ENCODE measurements around the genes OR1N1 and OR1Q1.

GRCh38 chr9:120914263-120914839, 12.2 kb downstream of the TRAF1 start:
- PRO-cap: no peak

DNA sequence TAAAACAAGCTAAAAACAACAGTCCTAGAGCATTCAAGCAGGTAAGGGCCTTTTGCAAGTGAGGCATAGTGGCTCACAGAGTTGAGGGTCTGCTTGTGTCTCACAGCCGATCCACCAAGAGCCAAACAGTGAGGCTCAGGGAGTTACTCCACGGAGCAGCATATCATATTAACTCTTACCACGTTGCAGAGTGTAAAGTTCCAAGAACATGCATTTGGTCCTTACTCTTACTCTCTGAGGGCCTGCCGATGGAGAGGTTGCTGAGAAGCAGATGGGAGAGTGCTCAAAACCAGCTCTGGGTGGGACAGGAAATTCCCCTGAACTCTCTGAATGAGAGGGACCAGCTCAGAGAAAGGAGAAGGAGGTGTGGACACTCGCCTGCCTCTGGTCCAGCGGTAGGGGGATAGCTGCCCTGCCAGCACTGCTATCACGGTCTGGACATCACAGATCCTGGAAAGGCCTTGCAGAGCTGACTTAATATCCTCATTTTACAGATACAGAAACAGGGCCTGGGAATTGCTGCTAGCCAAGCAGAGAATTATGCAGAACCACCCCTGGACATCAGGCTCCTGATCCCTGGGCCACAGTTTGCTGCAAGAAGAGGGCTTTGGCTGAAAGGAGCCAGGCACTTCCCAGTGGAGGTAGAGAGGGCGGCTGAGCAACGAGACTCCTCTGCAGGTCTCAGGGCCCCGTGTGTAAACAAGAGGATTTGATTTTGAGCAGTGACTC, 4.9 kb downstream of the TRAF1 start:
- PRO-cap: no peak

DNA sequence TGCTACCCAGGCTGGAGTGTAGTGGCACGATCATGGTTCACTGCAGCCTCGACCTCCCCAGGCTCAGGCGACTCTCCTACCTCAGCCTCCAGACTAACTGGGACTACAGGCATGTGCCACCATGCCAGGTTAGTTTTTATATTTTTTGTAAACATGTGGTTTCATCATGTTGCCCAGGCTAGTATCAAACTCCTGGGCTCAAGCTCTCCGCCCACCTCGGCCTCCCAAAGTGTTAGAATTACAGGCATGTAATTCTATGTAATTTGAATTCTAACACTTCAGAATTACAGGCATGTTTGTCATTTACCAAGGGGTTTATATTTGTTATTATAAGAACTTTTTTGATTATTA, 3.7 kb downstream of the TRAF1 start:
- PRO-cap: no peak

GRCh38 chr9:120925760-120926581, 625 bp downstream of the TRAF1 start:
- PRO-cap: no peak

DNA sequence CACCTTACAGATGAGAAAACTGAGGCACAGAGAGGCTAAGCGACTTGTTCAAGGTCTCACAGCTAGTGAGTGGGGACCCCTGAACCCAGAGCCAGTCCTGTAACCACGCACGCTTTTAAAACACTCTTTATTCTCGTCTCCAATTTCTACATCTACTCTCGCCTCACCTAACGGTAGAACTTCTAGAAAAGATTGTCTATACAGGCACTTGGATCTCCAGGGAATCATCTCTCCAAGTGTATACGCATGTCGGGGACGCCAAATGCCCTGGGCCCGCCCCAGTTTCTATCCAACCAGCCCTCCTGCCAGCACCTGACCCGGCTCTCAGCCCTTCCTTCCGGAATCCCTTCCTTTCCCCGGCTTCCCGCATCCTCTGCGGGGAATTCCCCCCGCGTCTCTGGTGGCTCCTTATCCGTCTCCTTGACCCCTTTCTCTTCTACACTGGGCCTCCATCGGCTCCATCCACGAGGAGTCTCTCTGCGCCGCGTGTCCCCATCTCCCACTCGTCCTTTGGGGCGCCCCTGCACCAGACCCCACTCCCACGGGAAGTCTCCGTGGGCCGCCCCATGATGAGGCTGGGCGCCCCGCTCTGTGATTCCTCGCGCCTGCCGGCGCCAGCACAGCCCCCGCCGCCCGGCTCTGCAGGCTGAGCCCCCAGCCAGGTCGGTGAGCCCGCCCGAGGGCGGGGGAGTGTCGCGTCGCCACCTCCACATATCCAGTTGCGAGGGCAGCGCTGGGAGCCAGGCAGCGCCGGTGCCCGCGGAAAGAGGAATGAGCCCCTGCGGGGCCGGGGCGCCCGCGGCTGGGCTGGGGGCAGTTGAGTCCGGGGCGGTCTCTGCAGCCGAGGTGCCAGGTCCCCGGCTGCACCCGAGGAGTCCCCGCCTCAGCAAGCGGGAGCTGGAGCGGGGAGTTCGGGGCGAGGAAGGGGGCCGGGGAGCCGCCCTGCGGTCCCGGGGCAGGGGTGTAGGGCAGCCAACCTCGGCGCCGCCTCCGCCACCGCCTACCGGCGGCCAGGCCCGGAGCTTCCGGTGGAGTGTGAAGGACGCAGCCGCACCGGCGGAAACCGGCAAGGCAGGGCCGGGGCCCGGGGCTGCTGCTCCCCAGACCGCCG, 1.9 kb upstream of the TRAF1 start:
- PRO-cap: bidirectional peak, plus-strand start at position 728 of the sequence, minus-strand start at position 773 of the sequence

GRCh38 chr9:120930955-120931963, 4.7 kb upstream of the TRAF1 start:
- PRO-cap: no peak

- PRO-cap: no peak
Measured at GRCh38 chr9:121157463-121158376, 43.9 kb downstream of the RAB14 start.

DNA sequence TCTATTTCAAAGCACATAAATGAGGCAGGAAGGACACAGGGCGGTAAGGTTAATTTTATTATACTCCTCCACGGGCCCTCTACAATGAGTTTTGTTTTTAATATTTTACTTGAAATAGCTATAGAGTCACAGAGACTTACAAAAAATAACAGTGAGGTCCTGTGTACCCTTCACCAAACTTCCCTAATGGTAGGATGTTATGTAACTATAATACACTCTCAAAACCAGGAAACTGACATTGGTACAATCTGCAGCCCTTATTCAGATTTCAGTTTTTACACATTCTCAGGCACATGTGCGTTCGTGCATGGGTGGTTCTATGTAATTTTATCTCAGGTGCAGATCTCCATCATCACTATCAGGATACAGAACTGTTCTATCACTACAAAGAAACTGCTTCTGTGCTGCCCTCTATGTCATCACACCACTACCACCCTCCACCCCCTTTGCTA, 16.5 kb downstream of the RAB14 start:
- PRO-cap: no peak

- PRO-cap: no peak
Measured at GRCh38 chr9:121484723-121485054, 15.0 kb downstream of the GGTA1 start.

- PRO-cap: no peak
Measured at GRCh38 chr9:121568364-121568724, 68.7 kb upstream of the GGTA1 start.

- PRO-cap: no peak
Measured at GRCh38 chr9:121625420-121626139, 25.9 kb upstream of the DAB2IP start.

GRCh38 chr9:121662559-121663350, 11.3 kb downstream of the DAB2IP start:
- PRO-cap: no peak

- PRO-cap: no peak
Measured at GRCh38 chr9:121743998-121745042, 92.9 kb downstream of the DAB2IP start.

DNA sequence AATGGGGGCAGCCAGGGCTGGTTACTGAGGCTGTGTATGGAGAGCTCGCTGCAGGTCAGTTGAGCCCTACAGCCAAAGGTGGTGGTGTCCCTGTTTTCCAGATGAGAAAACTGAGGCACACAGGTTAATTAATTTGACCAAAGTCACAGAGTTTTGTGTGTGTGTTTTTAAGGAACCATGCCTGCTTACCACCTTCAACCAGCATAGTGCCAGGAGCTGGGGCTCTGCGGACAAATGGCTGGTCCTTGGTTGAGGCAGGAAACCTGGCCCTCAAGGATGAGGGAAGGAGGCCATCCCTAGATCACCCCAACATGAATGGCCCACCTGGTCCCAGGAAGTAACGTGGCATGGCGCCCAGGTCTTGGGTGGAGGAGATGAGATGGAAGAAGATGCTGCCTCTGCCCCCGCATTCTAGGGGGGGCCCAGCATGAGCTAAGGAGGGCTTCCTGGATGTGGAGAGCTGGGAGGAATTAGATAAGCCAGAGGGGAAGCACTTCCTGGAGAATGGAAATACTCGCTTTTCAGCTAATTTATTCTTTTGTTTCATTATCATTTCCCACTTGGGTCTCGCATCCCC, 94.9 kb downstream of the DAB2IP start:
- PRO-cap: no peak

DNA sequence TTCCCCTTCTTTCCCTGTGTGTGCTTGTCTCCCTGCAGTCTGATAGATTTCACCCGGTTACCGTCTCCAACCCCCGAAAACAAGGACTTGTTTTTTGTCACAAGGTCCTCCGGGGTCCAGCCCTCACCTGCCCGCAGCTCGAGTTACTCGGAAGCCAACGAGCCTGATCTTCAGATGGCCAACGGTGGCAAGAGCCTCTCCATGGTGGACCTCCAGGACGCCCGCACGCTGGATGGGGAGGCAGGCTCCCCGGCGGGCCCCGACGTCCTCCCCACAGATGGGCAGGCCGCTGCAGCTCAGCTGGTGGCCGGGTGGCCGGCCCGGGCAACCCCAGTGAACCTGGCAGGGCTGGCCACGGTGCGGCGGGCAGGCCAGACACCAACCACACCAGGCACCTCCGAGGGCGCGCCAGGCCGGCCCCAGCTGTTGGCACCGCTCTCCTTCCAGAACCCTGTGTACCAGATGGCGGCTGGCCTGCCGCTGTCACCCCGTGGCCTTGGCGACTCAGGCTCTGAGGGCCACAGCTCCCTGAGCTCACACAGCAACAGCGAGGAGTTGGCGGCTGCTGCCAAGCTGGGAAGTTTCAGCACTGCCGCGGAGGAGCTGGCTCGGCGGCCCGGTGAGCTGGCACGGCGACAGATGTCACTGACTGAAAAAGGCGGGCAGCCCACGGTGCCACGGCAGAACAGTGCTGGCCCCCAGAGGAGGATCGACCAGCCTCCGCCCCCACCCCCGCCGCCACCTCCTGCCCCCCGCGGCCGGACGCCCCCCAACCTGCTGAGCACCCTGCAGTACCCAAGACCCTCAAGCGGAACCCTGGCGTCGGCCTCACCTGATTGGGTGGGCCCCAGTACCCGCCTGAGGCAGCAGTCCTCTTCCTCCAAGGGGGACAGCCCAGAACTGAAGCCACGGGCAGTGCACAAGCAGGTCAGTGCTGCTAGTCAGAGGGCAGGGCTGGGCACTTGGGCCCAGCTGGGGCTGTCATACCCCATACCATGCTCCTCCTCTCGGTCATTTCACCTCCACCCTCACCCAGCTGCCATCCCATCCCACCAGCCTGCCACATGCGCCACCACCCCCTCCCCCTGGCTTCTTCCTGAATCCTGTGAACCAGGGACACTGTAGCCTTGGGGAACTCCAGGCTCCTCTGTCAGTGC, 121.5 kb downstream of the DAB2IP start:
- PRO-cap: no peak

- PRO-cap: no peak
Measured at GRCh38 chr9:122131204-122131598, 28.4 kb downstream of the NDUFA8 start.

GRCh38 chr9:122248235-122249233, 16.1 kb downstream of the RBM18 start:
- PRO-cap: no peak

DNA sequence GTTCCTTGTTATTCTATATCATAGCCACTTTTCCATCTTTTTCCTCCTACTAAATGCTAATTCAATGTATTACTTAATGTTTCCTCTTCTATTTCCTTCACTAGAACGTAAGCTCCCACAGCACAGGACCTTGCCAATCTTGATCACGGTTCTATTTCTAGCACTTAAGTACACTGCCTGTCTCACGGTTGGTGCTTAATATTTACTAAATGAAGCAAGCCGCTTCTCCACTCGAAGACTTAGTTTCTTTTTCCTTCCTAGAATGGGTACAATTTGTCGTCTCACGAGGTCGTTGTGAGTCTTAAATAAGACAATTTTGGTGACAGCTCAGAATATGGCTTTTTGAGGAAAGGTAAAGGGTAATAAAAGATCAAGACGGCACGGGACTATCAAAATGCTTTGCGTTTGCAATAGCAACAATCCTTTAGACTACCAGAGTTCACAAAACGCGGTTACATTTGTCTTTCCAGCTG, 656 bp downstream of the RBM18 start:
- PRO-cap: no peak

DNA sequence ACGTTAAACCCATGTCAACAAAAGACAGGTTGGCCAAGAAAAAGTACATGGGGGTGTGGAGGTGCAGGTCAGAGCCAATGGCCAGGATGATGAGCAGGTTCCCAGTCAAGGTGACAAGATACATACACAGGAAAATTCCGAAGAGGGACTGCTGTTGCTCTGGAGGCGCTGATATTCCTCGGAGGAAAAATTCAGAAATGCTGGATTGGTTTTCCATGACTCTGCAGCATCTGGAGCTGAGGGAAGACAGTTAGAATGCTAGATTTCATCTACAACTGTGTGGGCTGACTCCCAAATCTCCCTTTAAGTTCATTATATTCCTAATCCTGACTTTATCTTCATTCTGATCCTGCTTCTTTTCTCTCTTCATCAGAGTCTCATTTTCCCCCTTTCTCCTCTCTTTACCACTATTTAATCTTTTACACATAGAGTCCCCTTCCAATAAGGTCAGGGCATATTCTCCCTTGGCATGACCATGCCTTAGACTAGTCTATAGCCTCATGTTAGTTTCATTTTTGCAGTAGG, at the start of gene OR1N1:
TSS of gene OR1N1 (minus strand) at position 217 of the 525 bp plus-strand sequence.
- PRO-cap: no peak

DNA sequence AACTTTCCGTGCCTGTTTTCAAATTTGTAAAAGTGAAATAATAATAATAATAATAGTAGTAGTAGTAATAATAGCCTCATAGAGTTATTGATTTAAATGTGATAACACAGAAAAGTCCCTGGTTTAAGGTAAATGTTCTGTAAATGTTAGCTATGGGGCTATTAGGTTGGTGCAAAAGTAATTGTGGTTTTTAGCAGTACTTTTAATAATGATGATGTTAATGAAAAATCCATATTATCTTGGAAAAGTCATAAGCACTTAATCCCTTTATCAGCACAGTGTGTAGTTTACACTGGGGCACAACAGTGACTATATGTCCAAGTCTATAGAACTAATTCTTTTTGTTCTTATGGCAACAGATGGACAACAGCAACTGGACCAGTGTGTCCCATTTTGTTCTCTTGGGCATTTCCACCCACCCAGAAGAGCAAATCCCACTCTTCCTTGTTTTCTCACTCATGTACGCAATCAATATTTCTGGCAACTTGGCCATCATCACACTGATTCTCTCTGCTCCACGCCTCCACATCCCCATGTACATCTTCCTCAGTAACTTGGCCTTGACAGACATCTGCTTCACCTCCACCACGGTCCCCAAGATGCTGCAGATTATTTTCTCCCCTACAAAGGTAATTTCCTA, at the start of gene OR1Q1:
TSS of gene OR1Q1 (plus strand) at position 360 of the 640 bp plus-strand sequence.
- PRO-cap: no peak

Data from progenitor cell of endocrine pancreas (in vitro differentiated cells).